Pulmonary artery (tissue), 1 donor: ENCODE measurements around the gene GOLGA8H.

DNA sequence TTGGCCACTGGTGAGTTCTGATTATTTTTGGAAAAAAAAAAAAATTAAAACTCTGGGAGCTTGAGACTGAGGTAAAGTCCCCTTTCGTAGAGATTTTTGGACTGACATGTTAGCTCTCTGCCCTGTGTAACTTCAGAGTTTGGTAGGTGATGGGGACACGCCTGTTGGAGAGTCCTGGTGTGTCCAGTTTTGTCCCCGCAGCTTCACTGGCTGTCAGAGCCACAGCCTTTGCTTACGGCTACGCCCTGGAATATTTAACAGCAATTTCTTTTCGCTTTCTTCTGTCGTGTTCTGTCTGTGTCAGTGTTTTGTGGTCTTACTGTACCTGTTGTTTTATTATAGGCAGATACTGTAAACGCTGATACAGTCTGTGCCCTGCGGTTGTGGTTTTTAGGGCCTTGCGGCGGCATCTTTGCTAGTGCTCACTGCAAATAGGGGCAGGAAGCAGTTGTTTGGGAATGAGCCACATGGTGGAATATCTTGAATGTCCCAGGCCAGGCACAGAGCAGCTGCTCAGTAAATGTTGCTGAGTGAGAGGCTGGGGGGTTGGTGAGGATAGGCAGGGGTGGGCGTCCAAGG is 62.7 kb downstream of the APBA2 start:
- PRO-cap: no peak

- PRO-cap: no peak
Observed at GRCh38 chr15:29267648-29268098, 1.9 kb downstream of the NSMCE3 start.

DNA sequence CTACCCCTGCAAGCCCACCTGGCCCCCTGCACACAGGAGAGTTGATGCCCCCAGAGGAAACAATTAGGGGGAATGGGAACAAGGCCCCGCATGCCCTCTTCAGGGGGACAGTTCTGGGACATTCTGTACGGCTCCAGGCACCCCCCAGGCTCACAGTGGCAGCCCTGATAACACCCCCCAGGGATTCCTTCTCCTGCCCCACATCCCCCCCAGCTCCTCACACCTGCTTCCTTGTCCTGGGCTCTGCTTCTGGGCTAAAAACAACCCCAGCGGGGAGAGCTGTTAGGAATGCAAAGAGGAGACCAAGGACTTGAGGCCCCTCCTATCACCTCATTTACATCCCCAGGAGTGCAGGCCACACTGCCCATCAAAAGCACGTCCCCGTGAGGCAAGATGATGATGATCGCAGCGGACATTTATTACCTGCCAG is 75.9 kb upstream of the NSMCE3 start:
- PRO-cap: no peak

- PRO-cap: no peak
Observed at GRCh38 chr15:29348227-29348780, 78.7 kb upstream of the NSMCE3 start.

DNA sequence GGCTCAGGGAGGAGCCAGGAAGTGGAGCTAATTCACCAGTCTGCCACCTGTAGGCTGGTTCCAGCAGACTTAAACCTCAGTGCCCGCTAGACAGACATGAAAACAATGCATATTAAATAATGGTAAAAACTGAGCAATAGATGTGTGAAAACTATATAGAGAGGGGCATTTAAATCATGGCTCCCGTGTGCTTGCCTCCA is 1.9 kb downstream of the ENTREP2 start:
- PRO-cap: no peak

GRCh38 chr15:29676624-29677169 is 105.9 kb upstream of the ENTREP2 start:
- PRO-cap: no peak

DNA sequence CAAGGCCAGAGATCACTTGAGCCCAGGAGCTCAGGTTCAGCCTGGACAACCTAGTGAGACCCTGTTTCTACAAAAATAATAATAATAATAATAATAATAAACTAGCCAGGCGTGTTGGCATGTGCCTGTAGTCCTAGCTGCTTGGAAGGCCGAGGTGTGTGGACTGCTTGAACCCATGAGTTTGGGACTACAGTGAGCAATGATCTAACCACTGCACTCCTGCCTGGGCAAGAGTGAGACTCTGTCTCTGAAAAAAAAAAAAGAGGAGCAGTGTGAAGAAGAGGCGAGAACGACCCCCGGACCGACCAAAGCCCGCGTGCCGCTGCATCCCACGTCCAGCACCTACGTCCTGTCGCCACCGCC is 91.9 kb downstream of the TJP1 start:
- PRO-cap: no peak

DNA sequence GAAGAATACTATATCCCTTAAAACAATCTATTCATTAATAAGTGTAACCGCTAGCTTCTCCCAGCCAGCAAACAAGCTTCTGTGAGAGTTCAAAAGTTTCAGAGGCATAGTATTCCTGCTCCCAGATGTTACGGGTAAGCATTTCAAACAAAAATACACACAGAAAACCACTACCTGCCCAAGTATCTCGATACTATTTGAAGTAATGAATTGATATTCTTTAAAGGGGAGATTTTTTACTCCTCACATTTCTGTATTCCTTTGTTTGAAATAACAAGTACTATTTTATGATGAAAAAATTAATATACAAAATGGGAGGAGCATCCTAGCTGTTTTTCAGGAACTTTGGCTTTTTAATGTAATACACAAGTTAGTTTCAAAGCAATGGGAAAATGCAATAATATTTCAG is 1.4 kb downstream of the TJP1 start:
- PRO-cap: no peak

DNA sequence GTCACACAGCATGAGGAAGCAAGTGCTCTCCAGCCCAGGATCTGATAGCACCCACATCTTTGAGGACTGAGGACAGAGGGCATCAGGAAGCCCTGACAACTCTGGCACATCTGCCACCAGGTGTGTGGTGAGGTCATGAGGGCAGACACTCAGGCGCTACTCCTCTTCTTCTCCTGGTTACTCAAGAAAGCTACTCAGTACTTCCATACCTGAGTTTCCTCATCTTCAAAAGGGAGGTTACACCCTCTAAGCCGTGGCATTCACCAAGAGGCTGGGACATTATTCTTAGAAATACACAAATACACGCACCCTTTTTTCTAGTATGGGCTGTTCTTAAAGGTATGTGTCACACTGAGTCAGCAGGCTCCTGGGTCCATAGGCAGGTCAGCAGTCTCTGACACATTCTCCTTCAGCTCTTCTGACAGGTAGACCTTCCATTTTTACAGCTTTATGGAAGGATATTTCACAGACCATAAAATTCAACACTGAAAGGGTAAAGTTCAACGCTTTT is 103.1 kb upstream of the TJP1 start:
- PRO-cap: no peak

- PRO-cap: unidirectional peak, minus-strand start at chr15:29969015
Observed at GRCh38 chr15:29968135-29969275, 114.2 kb upstream of the GOLGA8J start.

GRCh38 chr15:30603896-30604281 is at the start of gene GOLGA8H:
TSS of gene GOLGA8H (plus strand) at chr15:30604028.
- PRO-cap: no peak

DNA sequence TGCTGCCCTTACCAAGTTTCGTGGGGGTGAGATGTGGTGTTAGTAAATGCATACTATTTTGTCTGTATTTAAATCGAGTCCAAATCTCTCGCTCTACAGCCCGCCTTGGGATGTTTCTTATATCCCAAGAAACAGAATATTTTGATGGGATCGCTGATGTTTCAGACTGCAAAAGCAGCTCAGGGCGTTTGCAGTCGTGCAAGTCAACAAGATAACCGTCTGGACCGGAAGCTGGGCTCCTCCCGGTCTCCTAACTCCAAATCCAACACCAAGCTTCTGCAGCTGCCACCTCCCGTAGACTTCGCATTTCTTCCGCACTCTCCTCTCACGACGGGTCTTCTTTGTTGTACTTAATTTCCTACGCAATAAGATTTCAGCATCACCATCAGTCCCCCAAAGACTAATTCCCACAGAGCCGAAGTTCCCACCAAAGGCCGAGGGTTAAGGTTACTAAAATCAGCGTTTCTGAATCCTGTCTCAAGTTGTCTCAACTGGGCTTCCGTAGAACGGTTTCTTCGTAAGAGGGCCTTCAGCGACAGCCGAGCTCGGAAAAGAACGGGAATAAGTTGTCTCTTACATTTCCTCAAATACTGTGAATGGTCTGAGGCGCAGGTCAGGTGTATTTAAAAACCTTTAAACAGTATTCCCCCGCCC is 21.6 kb downstream of the GOLGA8H start:
- PRO-cap: no peak

DNA sequence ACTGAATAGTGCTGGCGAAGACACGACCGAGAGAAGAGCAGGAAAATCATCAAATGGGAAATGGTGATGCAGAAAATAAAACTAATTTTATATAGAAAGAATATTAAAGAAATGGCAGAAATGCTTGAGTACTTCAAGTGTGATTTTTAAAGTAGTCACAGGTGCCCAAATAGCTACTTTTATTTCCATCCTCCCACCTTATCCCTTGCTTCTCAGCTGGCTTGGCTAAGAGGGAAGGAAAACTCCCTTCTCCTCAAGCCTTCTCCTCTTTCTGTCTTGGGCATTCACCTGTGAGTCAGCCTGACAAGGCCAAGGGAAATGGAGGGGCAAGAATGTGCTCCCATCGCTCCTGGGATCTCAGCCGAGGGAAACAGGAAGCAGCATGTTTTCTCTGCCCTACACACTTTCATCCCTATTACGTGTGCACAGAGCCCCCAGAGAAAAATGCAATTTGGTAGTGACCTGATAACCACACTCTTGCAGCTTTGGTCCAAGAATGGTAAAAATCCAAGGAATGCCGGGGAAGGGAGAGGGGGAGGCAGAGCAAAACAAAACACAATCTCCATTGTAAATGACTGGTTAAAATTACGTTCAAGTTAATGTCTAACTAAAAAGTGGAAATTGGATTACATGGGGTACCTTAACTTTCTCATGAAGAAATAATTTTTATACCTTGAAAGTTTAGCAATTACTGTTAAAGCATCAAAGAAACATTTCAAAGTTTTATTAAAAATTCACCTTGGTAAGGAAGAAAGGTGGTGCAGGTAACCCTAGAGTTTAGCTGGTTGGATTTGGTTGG is 32.9 kb upstream of the MTMR10 start:
- PRO-cap: no peak

DNA sequence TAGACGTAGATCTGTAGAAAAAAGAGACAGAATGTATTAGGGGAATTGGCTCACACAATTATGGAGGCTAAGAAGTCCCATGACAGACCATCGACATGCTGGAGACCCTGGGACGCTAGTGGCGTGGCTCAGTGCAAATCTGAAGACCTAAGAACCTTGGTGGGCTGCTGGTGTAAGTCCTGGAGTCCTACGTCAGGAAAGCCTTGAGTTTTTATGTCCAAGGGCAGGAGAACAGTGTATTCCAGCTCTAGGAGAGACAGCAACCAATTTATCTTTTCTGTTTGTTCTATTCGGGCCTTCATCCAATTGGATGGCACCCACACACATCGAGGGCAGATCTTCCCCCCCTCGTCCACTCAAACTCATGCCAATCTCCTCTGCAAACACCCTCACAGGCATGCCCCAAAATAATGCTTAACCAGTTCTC is 102.3 kb upstream of the TRPM1 start:
- PRO-cap: no peak

DNA sequence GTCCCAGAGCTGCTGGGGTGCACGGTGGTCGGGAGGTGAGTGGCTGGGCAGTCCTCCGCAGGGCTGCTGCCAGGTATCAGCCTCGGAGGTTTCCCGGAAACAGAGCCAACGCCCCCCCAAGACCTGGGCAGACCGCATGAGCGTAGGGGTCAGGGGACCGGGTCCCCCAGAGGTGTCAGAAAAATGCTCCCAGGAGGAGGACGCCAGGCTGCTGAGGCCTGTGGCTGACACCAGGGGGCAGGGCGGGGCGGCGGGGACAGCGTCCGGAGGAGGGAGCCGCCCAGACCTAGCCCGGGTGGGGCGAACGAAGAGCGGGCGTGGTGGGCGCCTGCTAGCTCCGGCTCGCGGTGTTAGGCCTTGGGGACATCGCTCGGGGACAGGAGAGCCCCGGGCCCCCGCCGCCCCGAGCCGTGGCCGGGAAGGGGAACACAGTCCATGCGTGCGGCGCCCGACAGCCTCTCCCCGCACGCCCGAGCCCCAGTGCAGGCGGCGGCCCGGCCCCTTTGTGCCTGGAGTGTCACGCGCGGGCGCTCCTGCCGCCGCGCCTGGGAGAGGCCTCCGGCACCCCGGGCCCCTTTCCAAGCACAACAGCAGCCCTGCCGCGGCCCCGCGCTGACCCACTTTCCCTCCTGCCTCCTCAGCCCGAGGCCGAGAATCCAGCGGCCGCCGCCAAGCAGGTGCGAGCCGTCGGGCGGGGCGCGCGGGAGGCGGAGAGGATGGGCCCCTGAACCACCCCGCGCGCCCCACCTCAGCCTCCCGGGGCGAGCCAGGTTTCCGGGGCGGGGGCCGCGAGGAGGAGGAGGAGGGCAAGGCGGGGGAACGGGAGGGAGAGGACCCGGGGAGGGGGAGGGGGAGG is 111.0 kb upstream of the KLF13 start:
- PRO-cap: unidirectional peak, plus-strand start at position 303 of the sequence; unidirectional peak, minus-strand start at position 472 of the sequence; unidirectional peak, minus-strand start at position 507 of the sequence

DNA sequence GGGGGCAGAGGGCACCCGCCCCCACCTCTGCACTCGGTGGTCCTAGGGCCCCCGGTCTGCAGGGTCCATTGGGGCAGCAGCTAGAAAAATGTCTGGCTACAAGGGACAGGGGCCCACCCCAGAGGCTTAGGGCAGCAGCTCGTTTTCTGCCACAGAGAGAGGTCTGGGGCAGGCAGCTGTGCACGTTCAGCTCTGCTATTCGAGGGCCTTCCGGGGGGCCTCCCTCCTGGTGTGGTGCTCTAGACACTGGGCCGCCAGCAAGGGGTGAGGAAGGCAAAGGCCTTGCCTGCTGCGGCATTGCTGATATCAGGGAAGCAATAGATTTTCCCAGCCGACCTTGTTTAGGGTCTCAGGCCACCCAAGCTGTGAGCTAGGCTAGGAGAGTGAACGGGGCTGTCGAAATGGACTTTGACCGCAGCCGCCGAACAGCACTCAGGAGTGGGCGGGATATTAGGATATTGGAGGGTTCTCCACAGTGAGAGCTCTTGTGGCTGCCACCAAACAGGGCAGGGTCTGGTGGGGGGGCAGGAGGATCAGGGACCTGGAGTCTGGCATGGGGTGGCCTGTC is 61.4 kb upstream of the KLF13 start:
- PRO-cap: no peak

DNA sequence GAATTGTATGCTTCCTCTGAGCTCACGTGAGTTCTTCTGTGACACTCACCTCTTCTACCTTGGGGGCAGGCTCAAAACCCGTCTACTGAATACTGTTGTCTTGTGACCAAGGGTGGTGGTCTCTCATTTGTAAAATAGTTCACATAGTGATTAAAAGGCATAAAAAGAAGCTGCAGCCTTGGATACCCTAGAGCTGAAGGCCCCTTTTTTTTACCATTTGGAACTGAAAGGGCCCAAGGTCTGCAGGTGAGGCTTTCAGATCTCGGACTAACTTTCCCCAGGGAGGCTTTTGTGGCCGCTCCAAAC is 2.1 kb downstream of the KLF13 start:
- PRO-cap: no peak

- PRO-cap: no peak
Observed at GRCh38 chr15:31332856-31333654, 6.4 kb downstream of the KLF13 start.

- PRO-cap: no peak
Observed at GRCh38 chr15:31366248-31366673, 39.6 kb downstream of the KLF13 start.

- PRO-cap: unidirectional peak, minus-strand start at chr15:31379320
Observed at GRCh38 chr15:31378662-31379549, 52.3 kb downstream of the KLF13 start.